Foreskin keratinocyte (primary cell): ENCODE results near the genes EEF1G and B3GAT3.

DNA sequence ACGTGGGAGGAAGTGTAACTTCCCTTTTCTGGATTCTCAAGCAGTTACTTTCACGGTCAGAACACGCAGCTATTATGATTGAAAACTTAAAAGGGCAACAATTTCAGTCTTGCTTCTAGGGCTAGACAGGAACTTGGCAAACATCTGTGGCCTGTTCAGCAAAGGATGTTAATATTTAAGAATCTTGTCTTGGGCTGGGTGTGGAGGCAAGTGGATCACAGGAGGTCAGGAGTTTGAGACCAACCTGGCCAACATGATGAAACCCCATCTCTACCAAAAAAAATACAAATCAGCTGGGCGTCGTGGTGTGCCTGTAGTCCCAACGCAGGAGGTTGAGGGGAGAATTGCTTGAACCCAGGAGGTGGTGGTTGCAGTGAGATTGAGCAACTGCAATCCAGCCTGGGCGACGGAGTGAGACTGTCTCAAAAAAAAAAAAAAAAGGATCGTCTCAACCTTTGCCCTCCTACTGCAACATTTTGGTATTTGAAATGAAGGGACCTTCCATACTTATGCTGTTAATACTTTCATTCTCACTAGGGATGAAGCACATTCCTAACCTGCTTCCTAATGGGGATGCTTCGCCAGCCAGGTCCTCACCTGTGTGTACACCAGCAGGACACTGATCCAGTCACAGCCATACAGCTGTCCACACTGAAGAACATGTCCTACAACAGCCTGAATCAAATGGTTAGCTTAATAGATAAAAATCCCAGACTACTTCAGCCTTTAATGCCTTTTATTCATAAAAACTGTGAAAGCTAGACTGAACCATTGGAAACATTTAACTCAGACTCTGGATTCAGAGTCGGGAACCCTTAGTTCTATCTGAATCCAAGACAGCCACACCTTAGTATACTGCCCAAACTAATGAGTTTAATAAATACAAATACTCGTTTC is 3.6 kb downstream of the FTH1 start:
- RAMPAGE, total RNA, result no peak

DNA sequence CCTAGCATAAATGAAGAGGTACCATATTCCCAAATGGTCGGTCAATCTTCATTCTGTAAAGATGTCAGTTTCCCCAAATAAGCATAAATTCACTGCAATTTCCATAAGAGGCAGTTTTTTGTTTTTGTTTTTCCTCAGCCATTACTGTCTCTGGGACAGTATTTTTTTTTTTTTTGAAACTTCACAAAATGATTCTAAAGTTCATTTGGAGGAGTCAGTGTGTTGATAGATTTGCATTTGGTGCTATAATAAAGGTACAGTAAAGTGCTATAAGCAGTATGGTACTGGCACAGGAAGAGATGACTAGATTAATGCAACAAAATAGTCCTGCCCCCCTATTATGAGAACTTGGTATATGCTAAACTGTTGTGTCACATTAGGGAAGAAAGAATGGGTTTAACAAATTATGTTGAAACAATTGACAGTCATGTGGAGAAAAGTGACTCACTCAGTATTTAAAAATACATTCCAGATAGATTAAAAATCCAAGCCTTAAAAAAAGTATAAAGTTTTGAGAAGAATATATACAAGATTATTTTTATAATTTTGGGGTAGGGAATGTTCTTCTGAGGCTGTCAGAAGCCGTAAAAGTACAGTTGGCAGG is 2.6 kb upstream of the FTH1 start:
- RAMPAGE, total RNA, result no peak

DNA sequence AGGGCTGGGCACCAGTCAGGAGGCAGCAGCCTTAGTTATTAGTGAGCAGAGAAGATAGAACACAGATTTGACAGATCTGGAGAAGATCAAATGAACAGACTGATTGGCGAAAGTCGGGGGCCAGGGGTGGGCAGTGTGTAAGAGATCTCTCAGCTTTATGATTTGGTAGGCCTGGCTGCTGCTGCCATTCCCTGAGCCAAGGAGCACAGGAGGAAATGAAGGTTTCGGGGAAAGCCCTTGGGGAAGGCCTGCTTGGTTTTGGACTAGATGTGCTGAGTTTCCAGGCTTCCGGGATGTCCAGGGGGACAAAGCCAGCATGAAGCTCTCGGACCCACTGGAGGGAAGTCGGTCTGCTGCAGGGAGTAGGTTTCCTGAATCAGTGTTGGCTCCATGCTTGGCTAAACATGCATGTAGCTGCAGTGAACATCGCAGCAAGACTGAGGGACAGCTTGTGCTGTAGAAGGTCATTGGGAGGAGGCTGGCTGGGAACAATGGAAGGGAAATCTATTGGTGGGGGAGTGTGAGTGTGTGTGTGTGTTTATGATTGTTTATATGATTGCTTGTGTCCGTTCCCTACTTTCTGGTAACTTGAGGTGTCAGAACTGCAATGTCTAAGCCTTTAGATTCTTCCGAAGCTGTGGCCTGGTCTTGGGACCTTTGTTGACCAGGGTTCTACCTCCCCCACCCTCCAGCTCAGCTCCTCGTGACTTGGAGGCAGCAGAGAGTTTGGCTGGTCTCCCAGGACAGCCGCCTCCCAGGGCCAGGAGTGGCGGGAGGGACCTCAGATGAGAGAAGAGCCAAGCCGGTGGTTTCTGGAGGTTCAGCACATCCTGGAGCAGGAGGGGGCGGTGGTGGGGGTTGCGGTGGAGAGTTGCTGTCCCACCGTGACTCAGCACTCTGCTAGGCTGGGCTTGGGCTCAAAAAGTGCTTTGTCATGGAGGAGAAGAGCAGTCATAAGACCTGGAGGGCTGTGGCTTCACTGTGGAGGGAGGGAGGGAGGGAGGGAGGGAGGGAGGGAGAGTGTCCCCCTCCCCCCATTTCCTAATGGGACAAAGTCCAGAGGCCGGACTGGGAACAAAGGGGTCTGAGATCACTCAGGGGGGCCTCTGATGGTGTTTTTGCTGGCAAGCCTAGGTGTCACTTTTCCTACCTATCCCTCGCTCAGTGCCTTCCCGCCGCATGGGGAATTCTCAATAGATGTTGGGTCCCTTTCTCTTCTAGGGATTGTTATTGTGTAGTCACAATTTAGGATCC is 4.2 kb upstream of the FTH1 start:
- RAMPAGE, total RNA, result no peak

DNA sequence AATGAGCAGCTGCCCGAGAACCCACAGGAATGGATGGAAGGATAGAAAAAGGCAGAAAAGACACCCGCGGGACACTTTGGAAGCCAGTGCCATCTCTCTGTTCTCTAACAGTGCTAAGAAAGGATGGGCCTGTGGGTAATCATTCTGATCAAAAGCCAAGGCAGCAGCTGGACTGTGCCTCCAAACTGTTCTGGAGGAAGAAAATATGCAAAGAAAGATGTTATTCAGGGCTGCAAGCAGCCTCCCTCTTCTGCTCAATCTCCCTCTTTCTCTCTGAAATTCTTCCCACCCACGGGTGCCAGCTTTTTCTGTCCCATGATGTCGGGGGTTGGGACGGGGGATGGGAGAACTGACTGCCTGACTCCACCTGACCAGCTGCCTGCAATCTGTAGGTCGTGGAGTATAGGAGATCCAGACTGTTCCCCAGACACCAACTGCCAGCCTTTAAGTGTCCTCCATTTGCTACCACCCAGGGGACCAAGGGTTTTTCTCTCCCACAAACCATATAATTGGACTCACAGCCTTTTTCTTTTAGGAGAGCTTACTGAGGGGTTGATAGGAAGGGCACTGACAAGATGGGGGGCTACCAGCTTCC is 37.9 kb upstream of the FTH1 start:
- RAMPAGE, total RNA, result no peak

DNA sequence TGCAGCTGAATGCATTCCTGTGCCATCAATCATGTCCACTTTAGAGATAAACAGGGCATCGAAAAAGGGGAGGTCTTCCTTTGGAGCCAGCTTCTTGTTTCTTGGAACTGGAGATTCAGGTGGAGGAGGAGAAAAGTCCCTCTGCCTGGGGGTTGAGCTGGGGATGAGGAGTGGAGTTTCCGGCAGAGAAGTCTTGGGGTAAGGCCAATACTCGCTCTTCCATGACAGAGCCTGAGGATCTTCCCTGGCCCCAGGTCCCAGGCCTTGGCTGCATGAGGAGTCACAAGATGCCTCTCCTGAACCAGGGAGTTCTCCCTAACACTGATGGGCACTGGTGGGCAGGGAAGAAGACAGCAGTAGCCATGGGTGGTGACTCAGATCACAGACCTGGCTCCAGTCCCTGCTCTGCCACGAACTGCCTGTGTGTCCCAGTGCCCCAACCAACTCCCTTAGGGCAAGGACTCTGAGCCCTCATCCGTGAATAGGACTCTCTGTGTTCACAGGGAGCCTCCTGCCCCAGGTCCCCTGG is 45.4 kb upstream of the FTH1 start:
- RAMPAGE, total RNA, result no peak

DNA sequence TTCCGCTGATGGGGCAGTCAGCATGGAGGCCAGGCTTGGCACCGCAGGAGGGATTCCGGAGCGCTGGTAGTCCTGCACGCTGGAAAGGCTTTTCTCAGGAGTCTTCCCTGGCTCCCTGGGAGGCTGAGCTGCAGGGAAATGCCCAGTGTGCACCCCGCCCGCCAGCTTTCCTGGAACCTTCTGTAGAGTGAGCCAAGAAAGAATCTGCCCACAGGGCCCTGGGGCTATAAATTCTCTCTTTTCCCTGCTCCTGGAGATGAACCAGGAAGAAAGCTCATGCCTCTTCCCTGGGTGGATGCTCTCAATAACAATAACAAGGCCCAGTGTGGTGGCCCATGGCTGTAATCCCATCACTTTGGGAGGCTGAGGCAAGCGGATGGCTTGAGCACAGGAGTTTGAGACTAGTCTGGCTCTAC is 46.2 kb upstream of the FTH1 start:
- RAMPAGE, total RNA, result no peak

DNA sequence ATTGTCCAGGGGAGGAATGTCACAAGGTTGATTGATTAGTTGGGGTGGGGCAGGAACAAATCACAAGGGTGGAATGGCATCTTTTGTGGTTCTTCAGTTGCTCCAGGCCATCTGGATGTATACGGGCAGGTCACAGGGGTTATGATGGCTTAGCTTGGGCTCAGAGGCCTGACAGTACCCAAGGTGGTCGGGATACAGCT is 77.4 kb upstream of the FTH1 start:
- RAMPAGE, total RNA, result no peak

- RAMPAGE, total RNA, result no peak
Measured at GRCh38 chr11:62140751-62141500, 17.1 kb downstream of the INCENP start.

DNA sequence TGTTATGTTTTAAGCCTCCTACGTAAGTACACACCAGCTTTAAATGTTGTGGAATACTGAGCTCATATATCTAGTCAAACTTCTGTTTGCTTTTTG is 26.3 kb downstream of the SCGB1A1 start:
- RAMPAGE, total RNA, result no peak

- RAMPAGE, total RNA, result no peak
Measured at GRCh38 chr11:62533618-62534244, 12.9 kb downstream of the AHNAK start.

GRCh38 chr11:62542440-62542747 is 4.2 kb downstream of the AHNAK start:
- RAMPAGE, total RNA, result no peak

DNA sequence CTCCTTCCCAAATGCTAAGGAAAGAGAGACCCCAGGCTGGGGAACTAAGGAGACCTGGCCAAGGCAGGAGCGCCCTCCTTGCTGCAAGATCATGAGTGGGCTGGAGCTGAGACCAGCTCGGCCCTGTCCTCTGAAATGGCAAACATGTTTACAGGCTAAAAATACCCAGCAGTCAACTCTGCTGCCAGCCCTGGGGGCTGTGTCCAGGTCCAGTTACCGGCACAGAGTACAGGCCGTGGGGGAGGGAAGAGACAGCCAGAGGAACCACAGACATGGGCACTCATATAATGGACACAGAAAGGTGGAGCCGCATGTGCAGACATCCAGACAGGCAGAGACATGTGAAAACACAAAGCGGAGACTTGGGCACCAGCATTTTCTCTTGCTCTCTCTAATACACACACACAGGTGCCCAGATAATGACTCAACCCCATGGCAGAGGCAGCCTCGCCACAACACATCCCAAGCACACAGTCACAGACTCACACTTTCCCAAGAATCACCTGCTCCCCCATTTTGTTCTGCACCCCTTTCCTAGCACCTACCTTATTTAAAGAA is 1.3 kb upstream of the AHNAK start:
- RAMPAGE, total RNA, result no peak

GRCh38 chr11:62572961-62573539 is 641 bp downstream of the EEF1G start:
- RAMPAGE, total RNA, result no peak

- RAMPAGE, total RNA, result no peak
Measured at GRCh38 chr11:62573540-62574094, at the start of gene EEF1G. Gene EEF1G (minus strand): TSS chr11:62573891.

DNA sequence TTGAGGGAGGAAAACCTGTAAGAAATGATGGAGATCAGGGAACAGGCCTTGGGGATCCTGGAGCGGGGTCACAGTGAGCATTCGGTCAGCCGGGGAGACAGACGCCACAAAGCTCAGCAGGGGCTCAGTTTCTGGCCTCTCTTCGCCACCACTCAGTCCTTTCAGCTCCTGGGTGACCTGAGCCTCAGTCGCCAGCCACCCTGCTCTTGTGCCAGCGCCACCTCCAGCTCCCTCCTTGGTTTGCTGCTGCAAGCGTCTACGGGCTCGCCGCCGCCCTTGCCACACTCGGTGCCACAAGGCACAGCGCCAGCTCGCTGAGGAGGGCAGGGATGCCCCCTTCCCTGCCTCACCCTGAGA is 1.4 kb upstream of the EEF1G start:
- RAMPAGE, total RNA, result no peak

DNA sequence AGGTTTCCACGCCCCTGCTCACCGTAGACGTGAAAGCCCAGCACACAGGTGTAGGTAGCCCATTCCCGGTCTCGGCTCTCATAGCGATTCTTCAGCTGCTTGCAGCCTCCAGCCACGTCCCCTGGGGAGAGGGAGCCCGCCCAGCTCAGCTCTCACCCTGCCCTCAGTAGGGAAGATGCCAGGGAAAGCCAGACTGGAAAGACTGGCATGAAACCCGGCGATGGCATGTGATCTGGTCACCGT is 1.4 kb upstream of the MTA2 start:
- RAMPAGE, total RNA, result no peak

DNA sequence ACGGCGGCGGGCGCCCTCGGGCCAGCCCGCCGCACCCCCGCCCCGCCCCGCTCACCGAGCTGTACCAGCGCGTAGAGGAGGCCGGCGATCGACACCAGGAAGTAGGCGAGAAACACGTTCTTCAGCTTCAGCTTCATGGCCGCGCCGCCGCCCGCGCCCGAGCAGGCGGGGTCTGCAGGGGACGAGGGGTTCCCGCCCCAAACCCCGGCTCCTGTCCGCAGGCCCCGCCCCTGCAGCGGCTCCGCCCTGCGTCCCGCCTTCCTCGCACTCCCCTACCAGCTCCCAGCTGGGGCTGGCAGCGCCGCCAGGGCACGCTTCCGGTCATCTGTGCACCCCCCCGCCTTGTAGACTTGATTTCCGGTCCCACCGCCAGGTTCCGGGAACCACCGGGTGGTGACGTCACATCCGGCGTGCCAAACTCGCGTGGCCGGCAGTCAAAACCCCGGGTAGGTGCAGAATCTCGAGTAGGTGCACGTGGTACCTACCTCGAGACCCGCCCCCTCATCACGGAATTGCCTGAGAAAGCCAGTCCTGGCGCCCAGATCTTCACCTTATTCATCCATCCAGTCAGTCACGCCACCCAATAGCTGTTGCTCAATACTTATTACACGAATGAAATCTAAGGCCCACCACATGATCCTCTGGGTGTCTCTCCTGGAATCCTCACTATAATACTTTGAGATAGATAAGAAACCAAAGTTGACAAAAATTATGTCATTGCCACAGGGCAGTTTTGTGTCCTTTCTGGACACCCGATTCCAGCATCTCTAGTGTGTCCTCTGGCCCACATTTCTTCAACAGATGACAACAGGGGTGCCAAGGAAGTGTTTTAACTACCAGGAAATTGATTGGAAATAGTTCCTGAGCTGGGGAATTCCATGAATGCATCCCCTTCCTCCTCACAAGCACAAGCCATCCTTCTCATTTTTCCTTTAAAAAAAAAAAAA is at the start of gene B3GAT3:
Gene B3GAT3, minus strand, starts transcription at position 176 of the 947 bp plus-strand sequence.
- RAMPAGE, total RNA, result no peak

DNA sequence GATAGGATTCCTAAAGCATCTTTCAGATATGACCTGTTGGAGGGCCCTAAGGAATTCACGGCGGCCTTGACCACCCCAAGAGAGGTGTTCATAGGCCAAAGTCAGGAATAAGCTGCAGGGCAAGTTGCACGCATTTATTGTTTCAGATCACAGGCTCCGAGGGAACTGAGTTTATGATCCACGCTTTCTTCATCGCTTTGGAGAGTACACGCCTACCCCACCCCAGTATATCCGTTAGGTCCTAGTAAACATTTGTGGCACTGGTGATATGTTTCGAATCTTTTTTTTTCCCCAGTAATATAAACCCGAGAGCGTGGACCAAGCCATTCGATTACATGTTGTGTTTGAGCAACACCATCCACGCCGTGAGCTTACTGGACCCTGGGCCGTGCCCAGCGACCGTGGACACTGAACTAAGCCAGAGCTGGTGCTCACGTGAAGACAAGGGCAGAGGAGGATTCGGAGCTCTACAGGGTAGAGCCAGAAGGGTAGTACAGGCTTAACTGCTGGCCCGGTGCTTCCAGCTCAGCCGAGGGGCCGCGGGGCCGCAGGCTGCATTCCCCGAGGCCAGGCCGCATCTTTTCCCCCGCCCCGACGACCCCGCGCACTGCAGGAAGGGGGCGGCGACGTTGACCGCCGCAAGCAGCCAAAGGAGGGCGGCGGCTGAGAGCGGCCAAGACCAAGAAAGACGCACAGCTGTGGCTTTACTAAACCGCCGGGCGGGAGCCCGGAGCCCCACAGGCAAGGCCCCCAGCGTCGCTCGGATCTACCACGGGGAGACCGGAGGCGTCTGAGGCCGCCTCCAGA is 579 bp downstream of the GANAB start:
- RAMPAGE, total RNA, result no peak

GRCh38 chr11:62702214-62702606 is 5.0 kb downstream of the BSCL2 start:
- RAMPAGE, total RNA, result no peak

DNA sequence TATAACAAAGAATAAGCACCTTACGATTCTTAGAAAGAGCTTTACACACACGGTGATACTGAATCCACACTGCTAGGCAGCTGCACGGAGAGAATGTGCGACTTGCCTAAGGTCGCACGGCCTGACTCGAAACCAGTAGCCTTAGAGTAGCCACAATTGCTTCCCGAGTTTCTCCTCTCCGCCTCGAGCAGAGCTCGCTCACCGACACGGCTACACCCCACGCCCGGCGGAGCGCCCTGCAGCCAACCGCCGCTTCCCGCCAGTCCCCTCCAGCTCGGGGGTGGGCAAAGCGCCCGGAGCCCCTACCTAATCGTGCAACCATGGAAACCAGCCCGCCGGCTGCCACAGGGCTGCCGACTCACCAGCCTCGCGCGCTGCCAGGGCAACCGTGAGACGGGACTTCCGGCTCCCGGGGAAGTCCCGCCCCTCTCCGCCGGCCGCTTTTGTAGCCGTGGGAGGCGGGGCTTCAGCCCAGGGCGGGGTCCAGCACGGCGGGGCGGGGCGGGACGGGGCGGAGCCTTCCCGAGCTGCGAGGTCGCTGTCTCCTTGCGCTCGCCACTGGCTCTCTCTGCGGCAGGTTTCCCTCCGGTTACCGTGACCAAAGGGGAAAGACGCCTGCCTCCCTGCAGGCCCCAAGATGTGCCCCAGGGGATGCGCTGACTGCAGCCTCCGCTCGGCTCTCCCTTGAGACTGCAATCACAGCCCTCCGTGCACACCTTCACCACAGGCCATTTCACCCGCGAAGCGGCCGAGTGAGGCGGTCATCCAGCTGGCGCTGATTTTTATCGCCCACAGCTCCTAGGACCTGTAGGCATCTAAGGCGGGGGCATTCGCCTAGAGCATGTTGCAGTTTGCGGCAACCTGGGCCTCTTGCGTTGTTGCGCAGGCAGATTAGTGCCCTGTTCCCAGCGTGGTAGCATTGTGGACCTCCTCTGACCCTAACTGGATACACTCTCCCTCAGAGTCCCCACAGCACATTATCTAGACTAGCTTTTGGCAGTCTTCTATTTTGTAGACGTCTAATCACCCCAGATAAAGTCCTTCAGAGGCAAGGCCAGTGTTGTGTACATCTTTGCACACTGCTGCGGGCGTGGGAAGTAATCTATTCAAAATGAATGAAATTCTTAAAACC is 961 bp downstream of the BSCL2 start:
- RAMPAGE, total RNA, result start-site peak on the minus strand centred at position 366 of the sequence, 65 bp wide, 53 and 26 reads in 2 replicates